Mammary epithelial cell (primary cell): Measurements from ENCODE around the genes CASP8 and CD28.

DNA sequence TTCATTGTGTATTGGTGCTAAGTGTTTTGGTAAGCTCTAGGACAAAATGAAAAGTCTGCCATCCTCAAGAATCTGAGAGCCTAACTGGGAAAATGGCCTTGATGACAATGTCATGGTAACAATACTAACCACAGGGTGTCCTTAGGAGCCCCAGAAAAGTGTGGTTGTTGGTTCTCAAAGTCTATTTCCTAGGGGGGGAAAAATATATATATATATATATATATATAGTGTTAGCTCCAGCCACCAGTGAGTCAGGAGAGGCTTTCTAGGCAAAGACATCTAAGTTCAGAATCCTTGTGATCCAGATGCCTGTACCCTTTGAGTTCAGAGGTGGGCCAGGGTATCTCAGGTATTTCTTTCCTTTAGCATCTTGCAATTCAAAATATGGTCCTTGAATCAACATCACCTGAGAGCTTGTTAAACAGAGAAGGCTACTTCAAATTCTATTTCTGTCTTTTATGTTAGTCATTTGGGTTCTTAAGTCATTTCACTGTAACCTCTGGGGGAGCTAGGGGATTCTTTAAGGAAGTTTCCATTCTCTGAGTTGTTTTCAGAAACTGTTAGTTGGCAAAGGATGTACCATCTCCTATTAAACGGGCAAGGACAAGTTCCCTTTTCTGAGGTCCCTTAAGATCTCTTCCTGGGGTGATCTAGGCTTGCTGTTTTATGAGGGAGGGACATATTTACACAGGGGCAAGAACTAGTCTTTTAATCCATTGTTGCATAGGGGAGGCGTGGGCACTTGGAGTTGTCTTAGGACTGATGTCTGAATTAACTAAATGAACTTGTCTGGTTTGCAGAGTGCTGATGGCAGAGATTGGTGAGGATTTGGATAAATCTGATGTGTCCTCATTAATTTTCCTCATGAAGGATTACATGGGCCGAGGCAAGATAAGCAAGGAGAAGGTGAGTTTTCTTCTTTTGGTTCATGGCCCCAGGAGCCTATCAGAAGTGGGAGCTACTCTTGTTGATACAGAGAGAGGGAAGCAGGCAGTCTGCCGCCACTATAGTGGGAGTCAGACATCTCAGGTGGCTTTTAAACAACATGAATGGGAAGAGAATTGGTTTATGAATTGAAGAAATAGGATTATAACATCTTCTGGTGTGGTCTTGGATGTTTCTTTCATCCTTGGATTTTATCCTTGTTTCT lies 16.6 kb downstream of the CFLAR start:
- CAGE, long polyA plus RNA = no peak
- RRBS = no CpG with 5 or more reads among the region's 4 CpGs

DNA sequence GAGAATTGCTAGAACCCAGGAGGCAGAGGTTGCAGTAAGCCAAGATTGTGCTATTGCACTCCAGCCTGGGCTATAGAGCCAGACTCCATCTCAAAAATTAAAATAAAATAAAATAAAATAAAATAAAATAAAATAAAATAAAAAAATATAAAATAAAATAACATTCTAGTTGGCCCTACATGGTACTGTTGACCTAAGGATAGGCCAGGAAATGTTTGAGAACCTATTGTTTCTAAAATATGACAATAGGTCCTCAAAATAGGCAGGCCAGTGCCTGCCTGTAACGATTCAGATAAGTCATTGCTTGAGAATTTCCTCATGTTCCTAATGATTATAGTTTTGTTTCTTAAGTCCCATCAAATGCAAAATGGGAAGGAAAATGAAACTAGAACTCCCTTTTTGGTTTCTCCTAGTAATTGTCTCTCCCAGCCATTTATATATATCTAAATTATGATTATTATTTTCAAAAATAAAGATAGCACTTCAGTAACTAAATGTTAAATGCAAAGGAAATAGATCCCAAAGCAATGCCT lies 18.6 kb downstream of the CFLAR start:
- CAGE, long polyA plus RNA = no peak
- RRBS = no CpG with 5 or more reads among the region's 1 CpG

GRCh38 chr2:201136674-201137353 lies 20.9 kb downstream of the CFLAR start:
- CAGE, long polyA plus RNA = no peak
- RRBS = no CpG with 5 or more reads among the region's 5 CpGs

- CAGE, long polyA plus RNA = no peak
- RRBS = no CpG with 5 or more reads among the region's 2 CpGs
These were observed 13.3 kb upstream of the CASP10 start for GRCh38 chr2:201169730-201169993.

DNA sequence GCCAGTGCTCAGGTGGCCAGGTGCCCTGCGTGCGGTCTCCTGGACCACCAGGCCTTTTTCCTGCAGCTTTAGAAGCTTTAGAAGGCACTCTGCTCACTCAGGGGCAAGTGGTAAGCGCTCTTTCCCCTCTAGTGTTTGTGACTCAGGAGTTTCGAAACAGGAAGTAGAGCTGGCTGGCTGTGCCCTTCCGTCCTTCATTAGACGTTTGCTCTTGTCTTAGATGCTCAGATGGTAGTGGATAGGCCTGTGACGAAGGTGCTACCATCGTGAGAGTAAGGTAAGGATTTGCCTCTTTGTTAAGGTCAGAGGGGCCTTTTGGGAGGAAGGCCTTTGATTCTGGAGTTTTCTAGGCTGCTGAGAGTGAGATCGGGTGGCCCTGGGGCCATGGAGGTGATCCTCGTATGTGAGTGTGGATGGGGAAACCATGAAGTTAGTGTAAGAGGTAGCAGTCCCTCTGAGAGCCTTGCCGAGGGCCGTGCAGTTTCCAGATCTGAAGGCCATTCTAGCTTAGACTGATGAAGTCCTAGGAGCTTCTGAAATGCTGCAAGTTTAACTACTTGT lies at the start of gene CASP8:
Gene CASP8, plus strand, starts transcription at position 200 of the 561 bp plus-strand sequence.
- CAGE, long polyA plus RNA = no peak
- RRBS = no CpG with 5 or more reads among the region's 12 CpGs

DNA sequence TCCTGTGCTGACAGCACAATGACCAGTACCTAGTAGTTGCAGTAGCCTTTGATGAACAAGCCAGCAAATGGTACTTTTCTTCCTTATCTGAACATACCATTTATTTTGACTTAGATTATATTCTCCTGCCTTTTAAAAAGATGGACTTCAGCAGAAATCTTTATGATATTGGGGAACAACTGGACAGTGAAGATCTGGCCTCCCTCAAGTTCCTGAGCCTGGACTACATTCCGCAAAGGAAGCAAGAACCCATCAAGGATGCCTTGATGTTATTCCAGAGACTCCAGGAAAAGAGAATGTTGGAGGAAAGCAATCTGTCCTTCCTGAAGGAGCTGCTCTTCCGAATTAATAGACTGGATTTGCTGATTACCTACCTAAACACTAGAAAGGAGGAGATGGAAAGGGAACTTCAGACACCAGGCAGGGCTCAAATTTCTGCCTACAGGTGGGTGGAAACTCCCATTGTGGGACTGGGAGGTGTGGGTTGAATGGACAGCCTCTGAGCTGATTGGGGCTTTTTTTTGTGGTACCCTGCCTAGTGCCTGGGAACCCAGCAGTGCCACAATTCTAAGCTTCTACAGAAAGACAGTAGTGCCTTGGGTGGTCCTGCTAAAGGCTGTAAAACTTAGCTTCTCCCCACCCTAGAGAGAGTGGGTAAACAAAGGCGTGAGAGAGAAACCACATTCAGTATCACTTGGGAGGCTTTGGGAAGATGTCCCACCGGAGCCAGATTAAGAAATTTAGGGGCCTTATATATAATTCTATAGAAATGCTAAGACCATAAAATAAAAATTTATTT lies 6.2 kb downstream of the CASP8 start:
- CAGE, long polyA plus RNA = no peak
- RRBS = no CpG with 5 or more reads among the region's 4 CpGs

- CAGE, long polyA plus RNA = no peak
These were observed 3.0 kb downstream of the STRADB start for GRCh38 chr2:201454497-201455004.

GRCh38 chr2:201643798-201644692 lies 742 bp upstream of the TMEM237 start:
- CAGE, long polyA plus RNA = no peak
- RRBS = no CpG with 5 or more reads among the region's 13 CpGs

- CAGE, long polyA plus RNA = no peak
- RRBS = no CpG with 5 or more reads among the region's 6 CpGs
These were observed 851 bp downstream of the ALS2 start for GRCh38 chr2:201779885-201780279.

DNA sequence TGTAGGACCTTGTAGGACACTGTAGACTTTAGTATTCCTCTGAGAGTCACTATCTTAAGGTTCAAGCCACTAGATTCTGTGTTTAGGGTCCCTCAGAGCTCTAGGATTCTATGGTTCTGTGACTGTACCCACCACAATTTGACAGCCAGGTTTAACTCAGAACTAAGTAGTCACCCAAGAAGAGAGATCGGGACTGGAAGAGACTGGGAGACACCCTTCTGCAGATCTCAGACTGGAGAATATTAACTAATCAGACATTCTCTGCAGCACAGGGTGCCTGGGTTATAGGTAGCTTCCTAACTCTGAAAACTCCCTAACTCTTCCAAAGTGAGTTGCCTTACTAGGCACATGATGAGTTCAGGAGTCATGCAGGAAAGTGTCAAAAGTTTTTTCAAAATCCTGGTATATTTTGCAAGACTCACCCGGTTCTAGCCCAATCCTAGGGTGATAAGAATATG lies 57.1 kb upstream of the FZD7 start:
- CAGE, long polyA plus RNA = no peak
- RRBS = 91% methylated on average over 1 of the region's 2 CpGs

DNA sequence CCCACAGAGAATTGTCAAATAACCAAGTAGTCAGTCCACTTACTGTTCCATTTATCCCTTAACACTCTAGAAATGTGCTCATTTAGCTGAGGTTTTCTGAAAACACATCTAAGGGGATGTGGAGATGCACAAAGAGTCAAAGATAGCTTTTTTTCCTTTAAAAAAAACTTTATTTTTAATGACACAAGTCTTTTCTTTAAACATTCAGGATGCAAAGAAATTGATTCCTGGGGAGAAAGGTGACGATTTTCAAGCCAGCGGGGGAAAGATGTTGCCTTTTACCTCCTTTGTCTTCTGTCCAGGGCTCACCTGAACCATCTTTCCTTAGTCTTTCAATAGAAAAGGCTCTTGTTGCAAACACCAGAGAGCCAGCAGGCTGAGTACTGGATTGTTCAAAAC lies 55.6 kb upstream of the FZD7 start:
- CAGE, long polyA plus RNA = no peak
- RRBS = no CpG with 5 or more reads among the region's 2 CpGs

- CAGE, long polyA plus RNA = no peak
- RRBS = no CpG with 5 or more reads among the region's 2 CpGs
These were observed 90.0 kb downstream of the FAM117B start for GRCh38 chr2:202724632-202725251.

DNA sequence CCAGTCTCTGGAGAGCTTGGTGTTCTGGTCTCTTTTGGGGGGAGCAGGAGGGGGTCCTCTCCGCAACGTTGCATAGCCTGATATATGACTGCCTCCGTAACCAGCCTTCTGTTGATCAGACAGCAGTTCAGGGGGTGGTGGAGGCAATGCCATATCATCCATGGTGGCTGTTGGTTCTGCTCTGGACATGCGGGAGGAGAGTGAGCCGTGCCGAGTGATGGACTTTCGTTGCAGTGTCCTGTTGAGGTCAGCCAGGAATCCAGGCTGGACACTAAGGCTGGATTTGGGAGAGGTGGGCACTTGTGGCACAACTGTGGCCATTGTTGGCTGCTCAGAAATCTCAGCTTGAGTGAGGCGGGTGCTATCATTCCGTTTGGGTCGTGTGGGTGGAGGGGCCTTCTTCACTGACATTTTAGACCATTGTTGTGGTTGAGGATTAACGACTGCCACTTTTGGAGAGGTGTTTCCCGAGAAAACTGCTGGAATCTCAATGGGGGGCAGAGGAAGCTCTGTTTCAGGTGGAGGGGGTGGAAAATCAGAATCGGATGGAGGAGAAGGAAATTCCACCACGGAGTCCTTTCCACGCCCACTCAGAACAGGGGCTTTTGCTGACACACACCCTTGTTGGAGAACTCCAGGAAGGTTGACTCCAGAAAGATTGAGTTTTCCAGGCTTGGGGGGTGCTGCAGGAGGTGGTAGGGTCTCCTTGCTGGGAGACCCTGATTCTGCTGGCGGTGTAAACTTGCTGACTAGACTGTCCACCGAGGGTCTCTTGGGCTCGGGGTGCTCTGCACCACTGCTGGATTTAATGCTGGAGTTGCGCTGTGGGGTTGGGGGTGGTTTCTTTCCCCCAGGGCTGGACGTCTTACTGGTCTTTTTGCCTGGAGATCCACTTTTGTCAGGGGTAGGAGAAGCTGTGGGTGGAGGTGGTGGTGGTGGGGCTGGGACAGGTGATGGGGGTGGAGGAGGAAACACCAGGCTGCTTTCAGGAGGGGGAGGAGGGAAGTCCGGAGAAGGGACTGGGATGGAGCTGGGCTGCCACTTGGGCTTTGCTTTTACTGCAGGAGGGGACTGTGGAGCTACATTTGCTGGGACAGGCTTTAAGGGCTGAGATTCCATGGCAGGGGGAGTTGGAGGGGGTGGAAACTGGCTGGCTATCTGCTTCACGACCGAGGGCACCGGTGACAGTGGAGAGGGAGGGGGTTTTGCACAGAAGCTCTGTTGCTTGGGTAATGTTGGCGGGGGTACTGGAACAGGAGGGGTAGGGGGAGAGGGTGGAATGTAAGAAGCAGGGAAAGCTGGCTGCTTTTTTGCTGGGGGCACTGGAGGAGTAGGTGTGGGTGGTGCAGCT lies 95.2 kb downstream of the RAPH1 start:
- CAGE, long polyA plus RNA = no peak
- RRBS = no CpG with 5 or more reads among the region's 25 CpGs

DNA sequence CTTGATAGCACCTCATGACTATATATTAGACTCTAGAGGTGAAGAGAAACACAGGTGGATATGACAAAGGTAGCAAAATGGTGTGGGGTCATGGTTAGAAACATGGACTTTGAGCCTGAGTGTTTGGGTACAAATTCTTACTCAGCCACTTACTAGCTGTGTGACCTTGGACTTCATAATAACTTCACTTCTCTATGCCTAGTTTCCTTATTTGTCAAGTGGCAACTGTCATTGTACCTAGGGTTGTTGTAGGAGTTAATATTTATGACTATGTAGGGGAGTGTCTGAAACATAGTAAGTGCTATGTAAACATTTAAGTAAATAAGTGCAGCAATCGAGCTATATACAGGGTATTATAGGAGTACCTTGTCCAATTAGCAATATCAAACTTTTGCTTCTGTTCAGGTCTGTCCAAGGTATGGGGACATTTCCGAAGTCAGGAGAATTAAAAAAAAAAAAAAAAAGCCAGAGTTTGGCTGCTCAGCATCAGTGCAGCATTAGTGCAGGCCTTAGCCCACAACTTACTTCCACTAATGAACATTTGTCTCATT lies 49.7 kb upstream of the RAPH1 start:
- CAGE, long polyA plus RNA = no peak
- RRBS = no CpG with 5 or more reads among the region's 2 CpGs

DNA sequence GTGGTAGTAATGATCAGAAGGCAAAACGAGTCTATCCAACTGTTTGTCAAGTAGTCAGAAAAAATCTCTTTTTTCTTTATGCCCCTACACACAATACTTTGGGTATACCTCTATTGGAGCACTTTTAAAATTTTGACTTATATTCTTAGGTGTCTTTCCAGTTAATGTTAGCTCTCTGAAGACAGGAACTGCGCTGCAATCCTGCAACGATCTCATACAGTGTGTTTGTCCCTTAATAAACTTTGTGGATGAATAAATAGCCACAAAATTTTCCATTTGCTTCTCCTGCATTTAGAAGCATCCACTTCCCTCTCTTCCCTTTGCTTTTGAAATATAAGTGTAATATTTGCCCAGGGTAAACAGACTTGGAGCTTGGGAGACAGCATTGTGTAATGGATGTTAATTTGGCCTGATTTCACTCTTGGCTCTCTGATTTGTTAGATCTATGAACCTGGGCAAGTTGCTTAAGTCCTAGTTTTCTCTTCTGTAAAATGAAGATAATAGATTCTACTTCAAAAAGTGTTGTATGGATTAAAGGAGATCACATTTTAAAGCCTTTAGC lies 58.2 kb upstream of the CD28 start:
- CAGE, long polyA plus RNA = no peak
- RRBS = no CpG with 5 or more reads among the region's 3 CpGs

- CAGE, long polyA plus RNA = no peak
- RRBS = no CpG with 5 or more reads among the region's 14 CpGs
These were observed at the start of gene CD28 for GRCh38 chr2:203706091-203706798. Gene CD28 (plus strand): TSS chr2:203706639.

GRCh38 chr2:203707482-203707865 lies 1.0 kb downstream of the CD28 start:
- CAGE, long polyA plus RNA = no peak
- RRBS = no CpG with 5 or more reads among the region's 4 CpGs

- CAGE, long polyA plus RNA = no peak
- RRBS = no CpG with 5 or more reads among the region's 7 CpGs
These were observed 1.5 kb downstream of the CD28 start for GRCh38 chr2:203707866-203708411.

DNA sequence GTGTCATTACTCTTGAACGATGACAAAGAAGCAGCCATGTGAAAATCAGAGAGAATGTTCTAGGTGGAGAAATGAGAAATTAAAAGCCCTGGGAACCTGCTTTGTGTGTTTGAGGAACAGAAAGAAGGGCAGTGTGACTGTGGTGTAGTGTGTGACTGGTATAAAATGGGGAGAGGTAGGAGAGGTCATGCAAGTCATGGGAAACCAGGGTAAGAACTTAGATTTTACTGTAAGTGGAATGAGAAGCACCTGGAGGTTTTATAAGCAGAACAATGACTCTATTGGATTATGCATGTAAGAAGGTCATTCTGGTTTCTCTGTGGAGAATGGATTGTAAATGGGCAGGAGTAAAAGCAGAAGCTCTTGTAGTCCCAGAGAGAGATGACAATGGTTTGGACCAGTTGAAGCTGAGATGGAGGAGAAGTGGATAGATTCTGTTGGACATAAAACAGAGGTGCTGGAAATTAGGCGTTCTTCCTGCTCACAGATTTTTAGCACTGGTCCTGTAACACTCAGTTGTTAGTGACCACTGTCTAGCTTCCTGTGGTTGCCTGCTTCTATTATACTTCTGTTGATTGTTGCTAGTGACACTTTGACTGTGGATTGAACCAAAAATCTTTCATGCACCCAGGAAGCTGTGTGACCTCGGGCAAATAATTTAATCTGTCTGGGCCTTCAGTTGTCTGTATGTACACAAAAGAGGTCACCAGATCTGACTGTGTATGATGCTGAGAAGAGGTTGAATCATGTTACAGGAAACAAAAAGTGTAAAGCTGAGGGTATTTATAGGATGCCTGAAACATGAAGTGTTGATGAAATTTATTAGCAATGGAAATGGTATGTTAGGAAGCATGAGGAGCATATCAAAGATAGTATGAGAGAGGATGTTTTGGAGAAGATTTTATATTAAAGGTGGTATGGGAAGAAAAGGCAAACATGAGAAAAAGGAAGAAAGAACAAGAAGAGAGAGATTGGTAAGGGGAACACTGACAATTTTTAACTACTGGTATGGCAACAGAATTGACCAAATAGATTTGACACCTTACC lies 12.5 kb downstream of the ICOS start:
- CAGE, long polyA plus RNA = no peak
- RRBS = no CpG with 5 or more reads among the region's 3 CpGs

DNA sequence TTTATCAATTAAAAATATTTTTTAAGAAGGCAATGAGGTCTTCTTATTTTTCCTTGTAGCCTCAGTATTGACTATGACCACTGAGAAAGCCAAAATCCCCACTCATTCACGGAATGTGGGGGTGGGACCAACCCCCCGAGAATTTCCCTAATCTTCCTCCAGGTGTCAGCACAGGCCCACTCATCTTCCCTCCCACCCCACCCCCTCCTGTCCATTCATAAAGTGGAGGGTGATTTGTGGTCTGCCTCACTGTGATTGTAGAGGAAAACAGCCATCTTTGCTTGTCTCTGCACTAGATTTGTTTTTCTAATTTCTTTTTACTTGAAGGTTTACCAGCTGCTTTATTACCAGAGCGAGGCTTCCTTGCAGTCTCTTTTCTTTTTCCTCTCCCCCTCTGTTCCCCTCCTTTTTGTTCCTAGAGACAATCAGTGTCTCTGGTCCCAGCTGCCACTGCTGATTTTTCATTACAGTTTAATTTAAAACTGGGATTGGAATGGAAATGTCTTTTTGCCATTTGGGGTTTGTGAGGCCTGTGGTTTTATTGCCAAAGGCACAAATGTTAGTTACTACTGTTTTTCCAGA lies 171.8 kb downstream of the ICOS start:
- CAGE, long polyA plus RNA = no peak
- RRBS = no CpG with 5 or more reads among the region's 3 CpGs